CD14-positive monocyte (primary cell): ENCODE results near the gene C10orf82.

DNA sequence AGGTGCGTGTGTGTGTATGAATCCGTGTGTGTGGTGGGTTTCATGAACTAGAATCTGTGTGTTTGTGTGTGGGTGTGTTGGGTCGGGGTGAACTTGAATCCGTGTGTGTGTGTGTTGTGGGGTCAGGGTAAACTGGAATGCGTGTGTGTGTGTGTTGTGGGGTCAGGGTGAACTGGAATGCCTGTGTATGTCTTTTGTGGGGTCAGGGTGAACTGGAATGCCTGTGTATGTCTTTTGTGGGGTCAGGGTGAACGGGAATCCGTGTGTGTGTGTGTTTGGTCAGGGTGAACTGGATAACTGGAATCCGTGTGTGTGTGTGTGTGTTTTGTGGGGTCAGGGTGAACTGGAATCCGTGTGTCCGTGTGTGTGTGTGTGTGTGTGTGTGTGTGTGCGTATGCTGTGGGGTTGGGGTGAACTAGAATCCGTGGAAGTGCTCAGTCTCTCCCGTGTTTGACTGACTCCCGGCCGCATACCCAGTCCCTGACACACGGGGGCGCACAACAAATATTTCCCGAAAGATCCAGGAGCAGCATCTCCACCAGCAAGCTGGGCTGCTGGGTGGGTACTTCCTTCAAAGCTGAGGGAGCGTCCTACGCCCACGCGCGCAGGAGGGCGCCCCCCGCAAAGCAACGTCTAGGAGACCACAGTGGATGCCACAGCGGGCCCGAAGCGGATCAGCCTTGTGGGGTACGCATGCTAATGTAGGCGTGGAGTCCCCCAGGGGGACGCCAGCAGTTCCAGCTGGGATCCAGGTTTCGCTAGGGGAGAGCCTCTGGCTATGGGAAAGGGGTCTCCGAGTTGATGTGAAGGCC is 843 bp upstream of the CASP7 start:
- CAGE, long polyA plus RNA, result no peak

DNA sequence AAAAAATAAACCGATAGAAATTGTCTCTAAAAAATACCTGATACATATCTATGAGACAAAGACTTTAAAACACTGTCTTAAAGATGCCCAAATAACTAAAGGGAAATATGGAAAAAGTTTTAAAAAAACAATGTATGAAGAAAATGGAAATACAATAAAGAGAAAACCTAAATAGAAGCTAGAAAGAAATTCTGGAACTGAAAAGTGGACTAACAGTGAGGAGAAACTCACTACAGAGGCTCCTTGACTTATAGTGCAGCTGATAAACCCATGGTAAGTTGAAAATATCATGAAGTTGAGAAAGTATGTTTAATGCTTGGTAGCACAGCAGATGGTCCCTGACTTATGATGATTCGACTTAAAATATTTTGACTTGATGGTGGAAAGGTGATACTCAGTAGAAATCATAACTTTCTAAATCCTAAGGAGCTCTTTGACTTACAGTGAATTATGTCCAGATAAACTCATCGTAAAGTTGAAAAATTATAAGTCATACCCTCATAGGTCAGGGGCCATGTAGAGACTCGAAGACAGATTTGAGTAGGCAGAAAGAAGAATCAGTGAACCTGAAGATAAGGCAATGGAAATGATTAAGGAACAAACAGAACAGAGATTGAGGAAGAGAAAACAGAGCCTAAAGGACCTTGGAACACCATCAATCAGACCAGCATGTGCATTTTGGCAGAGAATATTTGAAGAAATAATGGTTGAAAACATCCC is 6.3 kb downstream of the NHLRC2 start:
- CAGE, long polyA plus RNA, result no peak

- CAGE, long polyA plus RNA, result no peak
Observed at GRCh38 chr10:113912555-113913335, 58.3 kb downstream of the NHLRC2 start.

DNA sequence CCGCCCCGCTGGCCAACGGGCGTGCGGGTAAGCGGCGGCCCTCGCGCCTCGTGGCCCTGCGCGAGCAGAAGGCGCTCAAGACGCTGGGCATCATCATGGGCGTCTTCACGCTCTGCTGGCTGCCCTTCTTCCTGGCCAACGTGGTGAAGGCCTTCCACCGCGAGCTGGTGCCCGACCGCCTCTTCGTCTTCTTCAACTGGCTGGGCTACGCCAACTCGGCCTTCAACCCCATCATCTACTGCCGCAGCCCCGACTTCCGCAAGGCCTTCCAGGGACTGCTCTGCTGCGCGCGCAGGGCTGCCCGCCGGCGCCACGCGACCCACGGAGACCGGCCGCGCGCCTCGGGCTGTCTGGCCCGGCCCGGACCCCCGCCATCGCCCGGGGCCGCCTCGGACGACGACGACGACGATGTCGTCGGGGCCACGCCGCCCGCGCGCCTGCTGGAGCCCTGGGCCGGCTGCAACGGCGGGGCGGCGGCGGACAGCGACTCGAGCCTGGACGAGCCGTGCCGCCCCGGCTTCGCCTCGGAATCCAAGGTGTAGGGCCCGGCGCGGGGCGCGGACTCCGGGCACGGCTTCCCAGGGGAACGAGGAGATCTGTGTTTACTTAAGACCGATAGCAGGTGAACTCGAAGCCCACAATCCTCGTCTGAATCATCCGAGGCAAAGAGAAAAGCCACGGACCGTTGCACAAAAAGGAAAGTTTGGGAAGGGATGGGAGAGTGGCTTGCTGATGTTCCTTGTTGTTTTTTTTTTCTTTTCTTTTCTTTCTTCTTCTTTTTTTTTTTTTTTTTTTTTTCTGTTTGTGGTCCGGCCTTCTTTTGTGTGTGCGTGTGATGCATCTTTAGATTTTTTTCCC is 1.6 kb downstream of the ADRB1 start:
- CAGE, long polyA plus RNA, result no peak

DNA sequence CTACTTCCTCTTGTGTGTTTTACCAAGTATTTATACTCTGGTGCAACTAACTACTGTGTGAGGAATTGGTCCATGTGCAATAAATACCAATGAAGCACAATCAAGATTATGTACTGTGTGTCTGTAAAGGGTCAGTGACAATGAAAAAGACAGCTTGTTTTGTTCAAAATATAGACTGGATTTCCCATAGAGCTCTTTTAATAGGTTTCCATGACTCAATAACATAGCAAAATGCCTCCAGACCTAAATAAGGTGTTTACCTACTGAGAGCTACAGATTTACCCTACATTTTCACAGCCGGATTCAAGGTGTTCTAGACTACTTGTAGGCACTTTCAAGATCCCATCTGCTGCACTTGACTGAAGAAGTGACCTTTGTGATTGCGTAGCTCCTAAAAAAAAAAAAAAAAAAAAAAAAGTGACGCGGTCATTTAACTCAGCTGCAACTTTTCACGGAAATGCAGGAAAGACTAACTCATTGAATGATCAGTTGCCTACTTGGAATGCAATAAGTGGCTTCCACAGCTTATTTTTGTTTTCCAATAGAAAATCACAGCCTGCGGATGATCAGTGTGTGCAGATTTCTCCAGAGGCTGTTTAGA is 3.2 kb downstream of the ADRB1 start:
- CAGE, long polyA plus RNA, result no peak

- CAGE, long polyA plus RNA, result no peak
Observed at GRCh38 chr10:114239907-114240348, 874 bp downstream of the VWA2 start.

GRCh38 chr10:114334351-114334684 is 70.0 kb downstream of the AFAP1L2 start:
- CAGE, long polyA plus RNA, result no peak

GRCh38 chr10:114343797-114344472 is 60.4 kb downstream of the AFAP1L2 start:
- CAGE, long polyA plus RNA, result no peak

- CAGE, long polyA plus RNA, result no peak
Observed at GRCh38 chr10:114346486-114347036, 57.7 kb downstream of the AFAP1L2 start.

DNA sequence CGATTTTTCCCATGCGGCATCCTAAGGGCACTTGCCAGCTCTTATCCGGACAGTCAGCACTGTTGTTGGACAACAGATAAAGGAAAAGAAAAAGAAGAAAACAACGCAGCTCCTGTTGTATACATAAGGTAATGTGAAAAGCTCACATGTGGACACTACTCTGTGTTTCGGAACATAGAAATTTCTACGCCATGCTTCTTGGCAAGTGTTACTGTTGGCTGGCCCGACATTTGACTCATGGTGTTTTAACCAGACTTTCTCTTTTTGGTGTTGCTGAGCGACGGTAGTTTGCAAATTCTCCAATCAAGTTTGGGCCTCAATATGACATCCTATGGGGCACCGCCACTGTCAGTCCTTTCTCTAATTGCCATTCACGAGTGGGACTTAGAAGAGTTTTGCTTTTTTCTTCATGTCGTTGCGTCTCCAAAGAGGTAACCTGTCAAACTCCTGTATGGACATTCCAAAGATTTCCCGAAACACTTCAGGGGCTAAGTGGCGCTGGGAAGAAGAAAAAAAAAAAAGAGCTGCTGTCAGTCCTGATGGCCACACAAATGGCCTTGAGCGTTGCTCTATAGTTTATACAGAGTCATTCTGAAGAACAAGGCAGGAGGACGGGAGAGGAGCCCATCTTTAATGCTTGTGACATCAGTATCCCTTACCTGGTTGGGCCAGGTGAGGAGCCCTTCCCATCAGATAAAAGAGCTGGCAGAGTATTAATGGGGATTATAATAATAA is 31.7 kb upstream of the AFAP1L2 start:
- CAGE, long polyA plus RNA, result no peak

- CAGE, long polyA plus RNA, result no peak
Observed at GRCh38 chr10:114495466-114495988, 91.2 kb upstream of the AFAP1L2 start.

GRCh38 chr10:114524734-114526136 is 120.9 kb upstream of the AFAP1L2 start:
- CAGE, long polyA plus RNA, result no peak

- CAGE, long polyA plus RNA, result no peak
Observed at GRCh38 chr10:114540973-114541381, 117.1 kb downstream of the ABLIM1 start.

- CAGE, long polyA plus RNA, result no peak
Observed at GRCh38 chr10:114544916-114545436, 113.1 kb downstream of the ABLIM1 start.

DNA sequence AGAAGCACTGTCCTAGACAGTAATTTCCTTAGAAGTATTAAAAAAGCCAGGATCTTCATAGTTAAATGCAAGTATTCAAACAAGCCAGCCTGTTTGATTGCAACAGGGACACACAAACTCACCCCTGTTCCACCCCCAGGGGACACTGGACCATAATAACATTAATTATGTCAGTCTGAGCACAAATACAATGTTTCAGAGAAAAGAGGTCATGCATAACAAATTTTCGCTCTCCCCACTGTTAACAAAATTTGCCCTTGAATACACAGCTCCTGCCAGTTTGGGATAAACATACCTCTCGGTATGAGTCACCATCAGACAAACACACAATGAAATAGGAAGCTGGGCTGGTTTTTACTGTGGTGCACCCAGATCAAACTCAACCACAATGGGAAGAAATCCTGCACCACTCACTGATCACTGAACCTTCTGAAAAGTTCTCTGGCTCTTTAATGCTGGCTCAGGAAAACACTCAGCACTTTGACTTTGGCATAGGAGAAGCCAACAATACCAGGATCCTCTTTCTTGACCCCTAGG is 34.2 kb downstream of the ABLIM1 start:
- CAGE, long polyA plus RNA, result no peak

GRCh38 chr10:114825406-114825983 is 3.9 kb downstream of the FHIP2A start:
- CAGE, long polyA plus RNA, result no peak

- CAGE, long polyA plus RNA, result no peak
Observed at GRCh38 chr10:116056727-116057450, 216.1 kb downstream of the GFRA1 start.

- CAGE, long polyA plus RNA, result no peak
Observed at GRCh38 chr10:116193981-116194268, 79.1 kb downstream of the GFRA1 start.

GRCh38 chr10:116608954-116609254 is 18.1 kb downstream of the PNLIPRP1 start:
- CAGE, long polyA plus RNA, result no peak

DNA sequence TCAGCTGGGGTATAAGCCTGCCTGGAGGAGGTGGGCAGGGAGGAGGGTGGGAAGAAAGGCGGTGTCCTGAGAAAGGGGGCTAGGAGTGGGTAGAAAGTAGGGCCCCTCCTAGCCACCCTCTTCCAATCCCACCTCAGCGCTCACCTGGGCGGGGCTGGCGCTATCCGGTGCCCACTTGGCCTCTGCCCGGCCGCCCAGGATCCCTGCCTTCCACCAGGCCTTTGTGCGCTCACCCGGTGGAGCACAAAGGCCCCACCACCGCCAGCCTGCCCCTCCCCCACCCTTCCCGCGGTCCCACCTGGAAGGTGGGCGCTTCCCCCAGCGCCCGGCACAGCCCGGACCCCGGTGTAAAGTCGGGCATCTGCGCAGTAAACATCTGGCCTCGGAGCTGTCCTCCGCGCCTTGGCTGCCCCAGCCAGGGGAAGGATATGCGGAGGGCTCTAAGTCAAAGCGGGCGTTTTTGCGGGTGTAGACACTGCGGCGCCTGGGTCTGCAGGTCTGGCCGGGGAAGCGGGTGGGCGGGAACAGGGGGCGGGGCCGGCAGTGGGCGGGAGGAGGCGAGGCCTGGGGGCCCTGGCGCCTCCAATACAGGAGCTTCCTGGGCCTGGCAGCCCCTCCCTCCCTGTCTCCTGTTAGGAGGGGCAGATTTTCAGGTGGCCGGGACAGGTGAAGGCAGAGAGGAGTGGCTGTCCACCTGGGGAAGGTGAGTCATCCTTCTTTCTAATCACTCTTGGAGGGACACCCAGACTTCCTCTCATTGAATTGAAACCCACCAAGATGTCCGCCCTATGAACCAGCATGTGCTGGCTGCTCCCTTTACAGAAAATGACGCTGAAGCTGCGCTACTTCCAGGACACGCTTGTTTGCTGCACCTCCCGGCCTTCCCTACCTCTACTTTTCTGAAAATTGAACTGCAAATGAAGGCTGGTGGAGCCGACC is at the start of gene C10orf82:
Gene C10orf82, minus strand, starts transcription at position 184 of the 939 bp plus-strand sequence.
- CAGE, long polyA plus RNA, result no peak